Renal cortical epithelial cell (primary cell): ENCODE measurements around the genes HOXC4 and SMUG1.

- RRBS, result no CpG with 5 or more reads among the region's 7 CpGs
Measured at GRCh38 chr12:52924990-52925749, 20.3 kb upstream of the KRT8 start.

GRCh38 chr12:52927141-52927830 is 21.6 kb upstream of the KRT18 start:
- RRBS, result no CpG with 5 or more reads among the region's 6 CpGs

- RRBS, result no CpG with 5 or more reads among the region's 3 CpGs
Measured at GRCh38 chr12:53019737-53020487, 13.7 kb downstream of the EIF4B start.

DNA sequence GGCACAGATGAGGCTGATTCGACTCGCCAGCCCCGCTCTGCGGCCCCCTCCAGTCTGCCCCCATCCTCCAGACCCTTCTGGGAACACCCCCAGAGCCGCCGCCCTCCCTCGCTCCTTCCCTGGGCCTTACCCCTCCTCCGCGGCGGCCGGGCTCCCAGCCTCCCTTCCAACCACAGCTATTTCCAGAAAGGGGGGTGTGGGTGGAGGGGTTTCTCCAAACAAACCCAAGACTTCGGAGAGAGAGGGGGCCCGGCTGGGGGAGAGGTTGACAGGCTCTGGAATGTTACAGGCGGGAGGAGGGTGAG is 2.1 kb upstream of the TNS2 start:
- RRBS, result 0% methylated on average over 1 of the region's 14 CpGs

GRCh38 chr12:53071702-53072151 is 7.5 kb downstream of the SPRYD3 start:
- RRBS, result no CpG with 5 or more reads among the region's 3 CpGs

GRCh38 chr12:53095967-53096897 is 1.2 kb upstream of the IGFBP6 start:
- RRBS, result no CpG with 5 or more reads among the region's 15 CpGs

DNA sequence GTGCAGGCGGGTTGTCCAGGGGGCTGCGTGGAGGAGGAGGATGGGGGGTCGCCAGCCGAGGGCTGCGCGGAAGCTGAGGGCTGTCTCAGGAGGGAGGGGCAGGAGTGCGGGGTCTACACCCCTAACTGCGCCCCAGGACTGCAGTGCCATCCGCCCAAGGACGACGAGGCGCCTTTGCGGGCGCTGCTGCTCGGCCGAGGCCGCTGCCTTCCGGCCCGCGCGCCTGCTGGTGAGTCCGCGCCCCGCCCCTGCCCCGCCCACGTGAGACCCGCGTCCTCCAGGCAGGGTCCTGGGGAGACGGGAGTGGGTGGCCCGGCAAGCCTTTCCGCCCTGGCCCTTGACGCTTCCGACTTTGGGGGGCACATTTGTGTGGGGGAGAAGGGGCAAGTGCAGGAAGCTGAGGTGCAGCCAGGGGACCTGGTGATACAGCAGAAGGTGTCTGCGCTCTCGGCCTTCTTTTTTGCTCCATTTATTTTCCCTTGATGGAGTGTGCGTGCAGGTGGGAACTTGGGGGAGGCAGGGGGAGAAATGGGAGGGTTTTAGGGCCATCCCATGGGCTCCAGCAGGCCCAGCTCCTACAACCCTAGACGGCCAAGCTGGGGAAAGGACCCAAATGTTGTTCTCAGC is 469 bp downstream of the IGFBP6 start:
- RRBS, result 0% methylated on average over 2 of the region's 37 CpGs

DNA sequence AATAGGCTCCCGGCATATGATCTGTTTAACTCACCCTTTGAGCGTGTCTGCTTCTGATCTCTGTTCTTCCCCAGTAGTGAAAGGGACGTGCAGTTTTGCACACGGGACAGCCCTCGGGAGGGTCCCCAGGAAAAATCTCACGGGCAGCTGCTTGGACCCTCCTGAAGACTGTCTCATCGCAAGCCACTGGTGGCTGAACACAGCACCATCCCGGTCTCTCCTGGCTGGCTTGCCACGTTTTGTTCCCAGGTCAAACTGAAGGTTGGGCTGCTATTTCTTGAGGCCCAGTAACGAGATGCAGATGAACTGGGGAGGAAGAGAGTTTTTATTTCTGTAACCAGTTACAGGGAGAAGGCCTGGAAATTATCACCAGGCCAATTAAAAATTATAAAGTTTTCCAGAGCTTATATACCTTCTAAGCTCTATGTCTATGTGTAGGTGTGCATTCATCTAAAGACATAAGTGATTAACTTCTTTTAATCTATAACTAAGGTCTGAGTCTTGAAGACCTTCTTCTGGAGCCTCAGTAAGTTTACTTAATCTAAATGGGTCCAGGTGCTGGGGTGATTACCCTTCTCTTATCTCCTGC is 10.1 kb downstream of the SOAT2 start:
- RRBS, result no CpG with 5 or more reads among the region's 10 CpGs

- RRBS, result no CpG with 5 or more reads among the region's 5 CpGs
Measured at GRCh38 chr12:53223983-53224311, 8.1 kb downstream of the RARG start.

DNA sequence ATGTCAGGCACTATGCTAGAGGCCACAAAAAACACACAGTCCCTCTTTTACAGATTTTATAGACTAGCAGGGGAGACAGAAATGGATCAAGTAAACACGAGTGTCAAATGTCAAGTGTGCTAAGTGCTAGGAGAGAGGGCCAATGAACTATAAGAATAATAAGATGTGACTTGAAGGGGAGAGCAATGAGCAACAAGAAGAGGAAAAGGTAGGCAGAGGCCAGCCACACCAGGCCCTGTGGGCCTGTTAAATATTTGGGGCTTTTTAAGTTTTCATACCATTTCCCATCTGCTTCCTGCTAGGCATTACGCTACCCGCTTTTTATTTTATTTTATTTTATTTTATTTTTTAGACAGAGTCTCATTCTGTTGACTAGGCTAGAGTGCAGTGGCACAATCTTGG is 3.4 kb downstream of the AMHR2 start:
- RRBS, result no CpG with 5 or more reads among the region's 3 CpGs

DNA sequence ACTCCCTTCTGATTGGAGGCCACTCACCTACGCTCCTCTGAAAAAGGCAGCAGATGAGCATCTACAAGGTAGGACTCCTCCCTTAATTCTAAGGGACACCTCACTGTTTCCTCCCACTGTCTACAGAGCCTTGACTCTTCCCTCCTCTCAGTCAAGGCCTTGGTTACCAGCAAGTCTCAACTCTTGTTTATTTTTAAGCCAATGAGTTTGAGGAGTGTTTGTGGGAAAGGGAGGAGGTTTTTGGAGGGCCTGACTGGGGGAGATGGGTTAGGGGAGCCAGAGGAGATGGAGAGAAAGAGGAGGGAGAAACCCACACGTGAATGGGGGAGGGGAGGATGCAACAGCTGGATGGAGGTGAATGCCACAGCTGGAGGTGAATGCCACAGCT is 841 bp downstream of the MAP3K12 start:
- RRBS, result no CpG with 5 or more reads among the region's 2 CpGs

DNA sequence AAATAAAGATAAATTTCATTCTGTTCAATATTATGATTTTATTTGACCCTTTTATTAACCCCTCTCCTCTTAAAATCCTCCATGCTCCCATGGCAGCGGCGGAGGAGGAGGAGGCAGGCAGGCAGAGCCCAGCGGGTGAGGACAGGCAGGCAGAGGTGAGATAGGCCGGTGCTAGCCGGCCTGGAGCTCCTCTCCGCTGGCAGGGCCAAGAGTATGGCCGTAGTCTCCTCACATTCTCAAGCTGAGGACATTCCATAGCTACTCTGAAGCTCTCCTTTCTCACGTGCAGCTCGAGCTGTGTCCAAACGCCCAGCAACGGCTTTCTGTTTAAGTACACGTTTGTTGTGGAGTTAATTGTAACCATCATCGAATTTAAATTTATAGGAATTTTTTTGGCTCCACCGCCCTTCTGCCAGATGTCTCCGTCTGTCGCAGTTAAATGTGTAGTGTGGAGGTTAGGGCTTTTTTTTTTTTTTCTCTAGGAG is 3.5 kb downstream of the HOXC11 start:
- RRBS, result no CpG with 5 or more reads among the region's 16 CpGs

DNA sequence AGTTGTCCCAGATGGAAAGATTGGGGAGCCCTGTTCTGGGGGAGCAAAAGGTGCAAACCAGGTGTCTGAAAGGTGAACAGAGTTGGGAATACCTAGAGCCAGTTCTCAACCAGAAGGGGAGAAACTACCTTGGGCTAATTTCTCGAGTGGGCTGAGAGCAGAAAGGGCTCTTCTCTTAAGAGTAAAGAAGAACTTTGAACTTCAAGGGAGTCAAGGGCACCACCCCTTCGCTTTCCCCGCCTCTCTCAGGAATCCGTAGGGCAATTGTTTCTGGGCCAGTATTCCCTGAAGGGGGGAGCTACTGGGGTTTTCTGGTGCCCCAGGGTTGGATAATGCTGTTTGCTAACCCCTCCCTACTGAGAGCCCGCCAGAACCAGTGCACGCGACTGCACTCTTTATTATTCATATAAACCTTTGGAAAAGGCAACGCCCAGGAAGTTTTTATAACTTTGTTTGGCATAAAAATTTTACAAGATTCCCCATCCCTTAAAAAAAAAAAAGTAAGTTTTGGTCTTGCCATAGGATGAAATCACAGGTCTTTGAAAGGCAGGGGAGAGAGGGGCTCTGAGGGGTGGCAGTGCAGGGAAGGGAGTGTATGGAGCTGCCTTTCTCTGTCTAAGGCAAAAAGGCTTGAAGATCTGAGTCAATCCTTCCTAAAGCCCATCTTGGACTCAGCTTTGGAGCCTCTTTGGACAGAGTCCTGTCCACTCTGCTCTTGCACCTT is 6.0 kb upstream of the HOXC10 start:
- RRBS, result no CpG with 5 or more reads among the region's 8 CpGs

- RRBS, result no CpG with 5 or more reads among the region's 24 CpGs
Measured at GRCh38 chr12:53988824-53989777, 4.2 kb downstream of the HOXC10 start.

- RRBS, result 5% methylated on average over 6 of the region's 16 CpGs
Measured at GRCh38 chr12:53997711-53998330, 2.1 kb upstream of the HOXC9 start.

GRCh38 chr12:53999359-53999920 is 521 bp upstream of the HOXC9 start:
- RRBS, result no CpG with 5 or more reads among the region's 26 CpGs

DNA sequence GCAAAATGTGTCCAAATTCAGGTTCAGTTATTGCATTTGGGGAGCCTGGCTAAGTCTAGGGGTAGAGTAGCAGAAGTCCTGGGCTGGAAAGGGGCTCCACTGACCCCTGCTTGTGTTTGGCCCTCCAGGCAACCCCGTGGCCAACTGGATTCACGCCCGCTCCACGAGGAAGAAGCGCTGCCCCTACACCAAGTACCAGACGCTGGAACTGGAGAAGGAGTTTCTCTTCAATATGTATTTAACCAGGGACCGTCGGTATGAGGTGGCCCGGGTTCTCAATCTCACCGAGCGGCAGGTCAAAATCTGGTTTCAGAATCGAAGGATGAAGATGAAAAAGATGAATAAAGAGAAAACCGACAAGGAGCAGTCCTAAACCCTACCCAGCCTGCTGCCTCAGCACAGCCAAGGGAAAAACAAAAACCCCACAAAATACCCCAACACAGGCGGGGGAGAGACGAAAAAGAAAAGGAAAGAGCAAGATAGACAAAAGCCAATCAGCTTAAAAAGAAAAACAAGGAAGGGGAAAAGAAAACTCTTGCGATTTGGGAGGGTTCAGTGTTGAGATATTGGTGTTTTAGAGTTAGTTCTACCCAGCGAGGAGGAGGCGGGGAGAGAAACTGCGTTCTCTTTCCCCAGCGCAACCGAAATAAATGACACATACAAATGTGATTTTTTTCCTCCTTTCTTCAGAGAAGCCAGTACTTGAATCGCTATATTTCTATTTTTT is 2.5 kb downstream of the HOXC9 start:
- RRBS, result no CpG with 5 or more reads among the region's 22 CpGs

DNA sequence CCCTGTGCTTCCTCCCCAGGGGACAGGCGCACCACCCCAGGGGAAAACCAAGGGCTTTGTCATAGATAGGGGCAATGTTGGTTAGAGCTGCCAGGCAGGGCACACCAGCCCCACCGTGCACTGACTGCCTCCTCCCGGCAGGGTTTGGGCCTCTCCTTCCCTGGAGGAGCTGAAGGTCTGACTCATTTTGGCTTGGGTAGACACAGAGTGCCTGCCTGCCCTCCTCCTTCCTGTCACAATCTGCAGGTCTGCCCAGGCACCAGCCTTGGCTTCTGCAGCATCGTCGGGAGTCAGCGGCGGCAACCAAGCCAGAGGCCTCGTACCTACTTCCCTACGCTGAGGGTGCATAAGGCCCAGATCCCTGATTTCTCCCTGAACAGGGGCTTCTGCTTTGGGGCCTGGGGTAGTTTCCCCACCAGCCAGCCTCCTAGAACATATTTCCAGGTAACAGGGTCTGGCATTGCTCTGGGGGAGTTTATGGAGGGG is 4.1 kb downstream of the HOXC5 start:
- RRBS, result no CpG with 5 or more reads among the region's 9 CpGs

- RRBS, result 17% methylated on average over 6 of the region's 45 CpGs
Measured at GRCh38 chr12:54053568-54054388, at the start of gene HOXC4. Gene HOXC4, plus strand, starts transcription at chr12:54053835.

GRCh38 chr12:54188441-54189445 is at the start of gene SMUG1:
Gene SMUG1, minus strand, starts transcription at chr12:54188985.
- RRBS, result 2% methylated on average over 10 of the region's 39 CpGs